AG04450 (cell line): ENCODE data around the genes HRK and NOS1.

DNA sequence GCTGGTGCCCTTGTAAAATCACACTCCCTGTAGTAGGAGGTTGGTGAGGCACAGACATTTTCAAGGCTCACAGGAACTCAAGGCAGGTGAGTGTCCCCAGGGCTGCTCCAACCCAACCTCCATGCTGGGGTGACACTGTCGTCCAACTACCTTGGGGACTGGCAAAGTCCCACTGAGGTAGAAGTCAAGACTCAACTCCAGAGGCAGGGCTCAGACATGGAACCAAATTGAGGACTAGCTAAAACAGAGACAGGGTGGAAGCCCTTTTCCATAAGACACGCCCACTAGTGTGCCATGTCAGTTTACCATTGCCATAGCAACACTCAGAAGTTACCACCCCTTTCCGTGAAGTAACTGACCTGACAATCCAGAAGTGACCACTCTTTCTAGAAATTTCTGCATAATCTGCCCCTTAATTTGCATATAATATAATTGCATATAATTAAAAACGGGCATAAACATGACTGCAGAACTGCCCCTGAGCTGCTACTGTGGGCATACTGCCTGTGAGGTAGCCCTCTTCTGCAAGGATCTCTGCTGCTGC, 409.7 kb downstream of the MED13L start:
- CAGE, long polyA plus RNA: no peak
- RRBS: no CpG with 5 or more reads among the region's 4 CpGs

DNA sequence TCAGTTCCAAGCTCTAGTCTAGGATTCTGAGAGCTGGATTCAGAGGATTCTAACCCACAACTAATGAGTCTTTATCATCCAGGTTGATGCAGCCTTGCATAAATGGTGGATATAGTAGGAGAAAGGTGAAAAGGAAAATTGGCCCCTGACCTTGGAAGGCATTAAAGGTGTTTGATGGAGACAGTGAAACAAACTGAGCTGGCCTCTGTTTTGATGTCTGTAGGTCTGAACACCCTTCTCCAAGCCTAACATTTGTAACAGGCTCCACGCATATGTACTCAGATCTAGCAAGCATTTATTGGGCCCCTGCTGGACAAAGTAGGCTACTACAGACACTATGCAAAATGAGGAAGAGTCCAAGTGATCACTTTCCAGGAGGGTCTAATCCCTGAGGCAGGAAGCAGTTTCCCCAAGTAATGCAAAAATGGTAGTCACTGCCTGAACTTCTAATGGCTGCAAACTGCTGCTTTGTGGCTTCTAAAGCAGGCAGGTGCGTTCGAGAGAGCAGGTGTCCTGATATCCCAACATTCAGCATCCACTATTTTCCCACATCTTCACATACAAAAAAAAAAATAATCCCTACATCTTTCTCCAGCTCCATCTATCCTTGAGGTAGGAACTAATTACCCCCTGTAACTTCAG, 405.8 kb downstream of the MED13L start:
- CAGE, long polyA plus RNA: no peak
- RRBS: no CpG with 5 or more reads among the region's 3 CpGs

GRCh38 chr12:115949163-115949499, 328.4 kb downstream of the MED13L start:
- CAGE, long polyA plus RNA: no peak
- RRBS: no CpG with 5 or more reads among the region's 6 CpGs

DNA sequence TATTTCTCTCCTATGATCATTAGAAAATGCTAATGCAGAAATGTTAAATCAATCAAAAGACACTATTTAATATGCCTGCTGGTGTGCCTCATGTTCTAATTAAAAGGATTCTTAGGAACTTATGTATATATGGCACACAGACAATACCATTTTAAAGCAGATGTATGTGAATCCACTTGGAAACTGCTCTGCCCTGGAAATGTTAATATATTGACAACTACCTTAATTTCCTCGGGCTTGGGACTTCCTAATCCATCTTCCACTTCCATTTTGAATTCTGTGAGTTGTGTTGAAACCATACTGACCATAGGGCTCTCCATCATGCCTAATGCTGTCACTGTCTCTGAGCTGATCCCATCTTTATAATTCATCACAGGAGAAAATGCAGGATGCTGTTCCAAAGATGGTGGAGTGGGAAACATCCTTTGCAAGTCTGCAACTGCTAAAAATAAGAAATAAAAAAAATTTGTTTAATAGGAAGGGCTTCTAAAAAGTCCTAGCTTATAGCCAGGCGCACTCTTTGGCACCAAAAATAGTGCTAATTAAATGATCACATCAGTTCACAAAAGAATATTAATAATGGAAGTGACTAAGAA, 280.6 kb downstream of the MED13L start:
- CAGE, long polyA plus RNA: no peak
- RRBS: no CpG with 5 or more reads among the region's 2 CpGs

DNA sequence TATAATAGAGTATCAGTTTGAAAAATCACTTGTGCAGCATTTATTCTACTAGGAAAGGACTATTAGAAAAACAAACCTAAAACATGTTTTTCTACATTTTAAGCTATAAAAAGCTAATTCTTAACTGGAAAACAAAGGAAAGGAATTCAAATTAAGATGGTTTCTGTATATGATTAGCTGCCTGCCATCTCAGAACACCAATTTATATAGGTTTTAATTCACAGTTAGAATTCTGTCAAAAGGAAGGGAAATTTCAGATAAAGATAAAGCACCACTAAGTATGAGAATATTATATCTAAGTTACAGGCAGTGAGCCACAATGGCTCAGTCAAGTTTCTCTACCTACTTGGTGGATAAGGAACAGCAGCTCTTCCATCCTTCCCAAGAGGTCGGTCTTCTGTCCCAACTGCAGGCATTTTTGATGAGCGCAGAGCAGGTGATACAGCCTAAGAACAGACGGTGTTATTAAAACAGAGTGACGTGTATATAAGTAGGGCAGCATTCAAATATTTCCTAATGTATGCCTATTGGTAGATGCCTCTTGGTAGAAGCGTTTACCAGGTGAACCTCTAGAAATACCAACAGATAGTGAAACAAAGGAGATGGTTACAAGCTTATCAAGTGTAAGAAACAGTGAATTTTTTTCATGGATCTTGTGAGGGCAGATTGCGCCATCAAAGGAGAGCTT, 274.7 kb downstream of the MED13L start:
- CAGE, long polyA plus RNA: no peak
- RRBS: no CpG with 5 or more reads among the region's 6 CpGs

DNA sequence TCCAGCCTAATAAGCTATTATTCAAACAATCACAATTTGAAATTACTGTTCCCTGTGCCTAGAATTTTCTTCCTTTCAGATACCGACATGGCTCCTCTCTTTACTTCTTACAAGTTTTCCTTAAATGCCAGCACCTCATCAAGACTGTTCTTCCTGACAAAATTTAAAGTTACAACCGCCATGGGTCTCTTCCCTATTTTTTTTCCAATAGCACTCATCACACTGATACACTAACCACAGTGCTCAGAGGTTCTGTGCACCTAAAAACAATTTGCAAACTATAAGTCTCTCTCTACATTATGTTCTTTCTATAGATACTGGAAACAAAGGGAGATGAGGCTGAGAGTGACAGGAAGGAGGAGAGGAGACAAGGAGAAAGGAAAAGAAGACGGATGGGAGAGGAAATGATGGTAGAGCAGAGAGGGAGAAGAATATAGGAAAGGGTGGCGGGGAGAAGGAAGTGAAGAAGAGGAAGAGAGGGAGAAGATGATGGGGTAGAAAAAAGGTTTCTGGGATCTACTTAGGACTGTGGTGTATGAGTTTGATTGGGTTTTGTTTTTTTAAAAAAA, 244.9 kb downstream of the MED13L start:
- CAGE, long polyA plus RNA: no peak
- RRBS: no CpG with 5 or more reads among the region's 4 CpGs

DNA sequence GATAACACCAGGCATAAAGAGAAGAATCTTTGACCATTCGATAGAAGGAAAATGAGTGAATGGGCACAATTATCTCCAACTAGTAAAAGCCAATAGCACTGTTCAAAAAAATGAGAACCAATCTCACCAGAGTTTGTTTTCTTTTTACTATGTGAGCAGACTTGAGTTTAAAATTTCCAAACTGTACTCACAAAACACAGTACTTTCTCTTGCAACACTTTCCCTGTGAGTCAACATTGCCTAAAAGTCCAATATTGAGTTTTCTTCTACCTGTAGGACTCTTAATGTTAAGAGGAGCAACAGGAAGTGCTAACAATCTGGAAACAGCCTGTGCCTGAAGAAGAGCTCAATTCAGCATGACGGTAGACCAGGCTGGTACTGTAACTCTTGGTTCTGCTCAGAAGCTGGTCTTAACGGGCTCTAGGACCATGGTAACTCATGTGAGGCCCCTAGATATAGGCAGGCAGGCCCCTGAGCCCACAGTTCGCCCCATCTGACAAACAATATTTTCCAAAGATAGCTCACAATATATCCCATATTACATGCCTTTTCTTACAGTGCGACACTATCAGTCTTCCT, 144.3 kb downstream of the MED13L start:
- CAGE, long polyA plus RNA: no peak
- RRBS: no CpG with 5 or more reads among the region's 5 CpGs

DNA sequence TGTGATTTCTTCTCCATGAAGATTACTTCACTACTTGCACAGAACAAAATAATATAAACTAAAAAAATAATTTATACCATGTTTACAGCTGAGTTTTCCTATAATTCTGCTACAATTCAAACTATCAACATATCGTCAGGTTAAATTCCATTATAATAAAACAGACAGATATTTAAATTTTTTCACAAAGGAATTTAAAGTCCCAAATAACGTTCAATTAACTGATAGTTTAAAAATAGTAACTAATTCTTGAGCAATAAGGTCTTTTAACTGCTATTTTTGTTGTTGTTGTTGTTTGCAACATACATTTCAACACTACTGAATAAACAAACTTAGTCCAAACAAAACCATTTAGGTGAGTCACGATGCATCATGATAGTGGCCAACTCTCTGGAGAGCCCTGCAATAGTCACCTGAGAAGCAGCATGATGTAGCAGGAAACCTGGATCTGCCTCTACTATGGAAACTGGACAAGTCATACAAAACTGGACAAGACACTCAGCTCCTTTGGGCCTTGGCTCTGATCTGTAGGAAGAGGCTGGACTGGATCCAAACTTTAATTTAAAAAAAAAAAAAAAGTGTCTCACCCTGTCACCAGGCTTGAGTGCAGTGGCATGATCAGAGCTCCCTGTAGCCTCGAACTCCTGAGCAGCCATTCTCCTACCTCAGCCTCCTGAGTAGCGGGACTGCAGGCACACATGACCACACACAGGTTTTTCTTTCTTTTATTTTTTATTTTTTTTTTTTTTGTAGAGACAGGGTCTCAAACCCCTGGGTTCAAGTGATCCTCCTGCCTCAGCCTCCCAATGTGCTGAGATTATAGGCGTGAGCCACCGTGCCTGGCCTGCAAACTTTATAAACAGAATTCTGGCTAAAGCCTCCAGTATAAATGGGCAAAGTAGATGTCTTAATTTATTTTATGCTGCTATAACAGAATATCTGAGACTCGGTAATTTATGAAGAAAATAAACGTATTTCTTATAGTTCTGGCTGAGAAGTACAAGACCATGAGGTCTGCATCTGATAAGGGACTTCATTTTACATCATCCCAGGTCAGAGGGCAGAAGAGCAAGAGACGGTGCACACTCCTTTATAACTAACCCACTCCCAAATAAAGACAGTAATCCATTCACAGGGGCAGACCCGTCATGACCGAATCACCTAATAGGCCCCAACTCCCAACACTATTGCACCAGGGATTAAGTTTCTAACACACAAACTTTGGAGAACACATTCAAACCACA, 117.0 kb downstream of the MED13L start:
- CAGE, long polyA plus RNA: no peak
- RRBS: no CpG with 5 or more reads among the region's 12 CpGs

GRCh38 chr12:116276028-116276325, 1.5 kb downstream of the MED13L start:
- CAGE, long polyA plus RNA: no peak
- RRBS: no CpG with 5 or more reads among the region's 14 CpGs

GRCh38 chr12:116278507-116278795, 958 bp upstream of the MED13L start:
- CAGE, long polyA plus RNA: no peak
- RRBS: no CpG with 5 or more reads among the region's 8 CpGs

GRCh38 chr12:116280568-116281339, 3.3 kb upstream of the MED13L start:
- CAGE, long polyA plus RNA: no peak
- RRBS: no CpG with 5 or more reads among the region's 6 CpGs

- CAGE, long polyA plus RNA: no peak
- RRBS: no CpG with 5 or more reads among the region's 12 CpGs
Measured at GRCh38 chr12:116444216-116444846, 114.8 kb upstream of the MAP1LC3B2 start.

DNA sequence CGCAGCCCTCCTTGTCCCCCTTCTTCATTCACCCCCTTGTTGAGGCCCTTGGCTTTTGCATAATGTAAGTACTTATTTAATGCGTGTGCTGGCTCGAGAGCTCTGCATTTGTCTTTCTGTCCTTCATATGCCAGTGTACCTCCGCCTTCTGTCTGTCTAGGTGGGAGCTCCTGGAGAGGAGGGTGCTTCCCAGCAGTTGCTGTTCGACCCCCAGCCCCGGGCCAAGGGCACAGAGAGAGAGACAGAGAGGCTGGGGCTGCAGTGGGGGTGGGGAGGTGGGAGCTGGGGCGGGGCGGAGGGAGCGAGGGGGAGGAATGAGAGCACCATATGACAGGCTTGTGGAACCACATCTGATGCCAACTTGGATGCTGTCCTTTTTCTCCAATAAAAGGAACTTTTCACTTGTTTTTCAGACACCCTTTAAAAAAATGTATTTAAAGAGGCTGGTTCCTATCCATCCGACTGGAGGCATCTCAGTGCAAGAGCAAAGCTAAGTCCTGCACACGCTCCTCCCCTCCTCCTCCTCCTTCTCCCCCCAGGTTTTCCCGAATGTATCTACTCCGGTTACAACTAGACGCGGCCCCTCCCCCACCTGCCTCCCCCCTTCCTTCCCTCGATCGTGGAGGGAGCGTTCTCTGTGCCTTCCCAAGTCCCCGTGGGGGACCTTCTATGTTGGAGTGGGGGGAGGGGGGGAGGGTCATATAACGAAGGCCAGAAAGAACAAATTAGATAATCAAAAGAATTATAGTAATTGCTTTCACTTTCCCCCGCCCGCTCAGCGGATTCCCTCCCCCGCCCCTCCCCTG, 25.4 kb upstream of the MAP1LC3B2 start:
- CAGE, long polyA plus RNA: no peak
- RRBS: no CpG with 5 or more reads among the region's 24 CpGs

GRCh38 chr12:116880736-116881736, at the start of gene HRK:
Gene HRK, minus strand, starts transcription at chr12:116881441.
- CAGE, long polyA plus RNA: no peak
- RRBS: 2% methylated on average over 57 of the region's 111 CpGs

DNA sequence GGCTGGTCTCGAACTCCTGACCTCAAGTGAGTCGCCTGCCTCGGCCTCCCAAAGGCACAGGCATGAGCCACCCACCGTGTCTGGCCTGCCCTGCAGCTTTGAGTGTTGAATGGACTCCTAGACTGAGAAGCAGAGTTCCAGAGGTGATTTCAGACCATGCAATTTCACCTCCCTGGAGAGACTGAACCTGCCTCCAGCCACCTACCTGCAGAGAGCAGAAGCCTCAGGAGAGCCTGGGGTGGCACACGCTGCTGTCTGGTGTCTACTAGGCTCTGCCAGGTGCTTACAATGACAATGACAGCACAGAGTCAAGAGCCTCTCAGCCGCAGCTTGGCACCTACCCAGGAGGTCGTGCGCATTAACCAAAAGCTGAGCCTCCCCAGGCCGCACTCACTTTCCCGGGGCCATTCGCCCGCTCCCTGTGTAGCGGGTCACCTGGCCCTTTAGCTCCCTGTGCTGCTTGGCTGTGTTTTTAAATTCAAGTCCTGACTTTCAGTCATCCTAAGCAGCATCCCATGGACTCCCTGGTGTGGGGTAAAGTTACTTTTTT, 63.2 kb downstream of the TESC start:
- CAGE, long polyA plus RNA: no peak
- RRBS: no CpG with 5 or more reads among the region's 13 CpGs

DNA sequence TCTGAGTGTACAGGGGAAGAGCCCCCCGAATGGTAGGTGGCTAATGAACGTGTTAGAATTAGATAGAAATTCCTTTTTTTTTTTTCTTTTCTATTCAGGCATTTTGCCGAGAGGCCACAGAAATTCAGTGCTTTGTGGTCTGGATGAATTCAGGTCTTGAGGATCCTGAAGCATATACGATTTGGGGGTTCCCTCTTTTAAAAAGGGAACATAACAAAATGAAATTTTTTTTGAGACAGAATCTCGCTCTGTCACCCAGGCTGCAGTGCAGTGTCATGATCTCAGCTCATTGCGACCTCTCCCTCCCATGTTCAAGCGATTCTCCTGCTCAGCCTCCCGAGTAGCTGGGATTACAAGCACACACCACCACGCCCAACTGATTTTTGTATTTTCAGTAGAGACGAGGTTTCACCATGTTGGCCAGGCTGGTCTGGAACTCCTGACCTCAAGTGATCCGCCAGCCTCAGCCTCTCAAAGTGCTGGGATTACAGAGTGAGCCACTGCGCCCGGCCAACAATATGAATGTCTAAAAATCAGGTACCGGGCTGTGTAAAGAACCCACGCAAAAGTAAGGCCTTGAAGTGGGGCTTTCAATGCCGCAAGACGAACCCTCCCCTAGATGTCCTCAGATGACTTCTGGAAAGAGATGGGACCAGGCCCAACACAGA, 30.1 kb downstream of the TESC start:
- CAGE, long polyA plus RNA: no peak
- RRBS: no CpG with 5 or more reads among the region's 17 CpGs

- CAGE, long polyA plus RNA: no peak
- RRBS: no CpG with 5 or more reads among the region's 1 CpG
Measured at GRCh38 chr12:117130269-117130577, 31.0 kb upstream of the TESC start.

DNA sequence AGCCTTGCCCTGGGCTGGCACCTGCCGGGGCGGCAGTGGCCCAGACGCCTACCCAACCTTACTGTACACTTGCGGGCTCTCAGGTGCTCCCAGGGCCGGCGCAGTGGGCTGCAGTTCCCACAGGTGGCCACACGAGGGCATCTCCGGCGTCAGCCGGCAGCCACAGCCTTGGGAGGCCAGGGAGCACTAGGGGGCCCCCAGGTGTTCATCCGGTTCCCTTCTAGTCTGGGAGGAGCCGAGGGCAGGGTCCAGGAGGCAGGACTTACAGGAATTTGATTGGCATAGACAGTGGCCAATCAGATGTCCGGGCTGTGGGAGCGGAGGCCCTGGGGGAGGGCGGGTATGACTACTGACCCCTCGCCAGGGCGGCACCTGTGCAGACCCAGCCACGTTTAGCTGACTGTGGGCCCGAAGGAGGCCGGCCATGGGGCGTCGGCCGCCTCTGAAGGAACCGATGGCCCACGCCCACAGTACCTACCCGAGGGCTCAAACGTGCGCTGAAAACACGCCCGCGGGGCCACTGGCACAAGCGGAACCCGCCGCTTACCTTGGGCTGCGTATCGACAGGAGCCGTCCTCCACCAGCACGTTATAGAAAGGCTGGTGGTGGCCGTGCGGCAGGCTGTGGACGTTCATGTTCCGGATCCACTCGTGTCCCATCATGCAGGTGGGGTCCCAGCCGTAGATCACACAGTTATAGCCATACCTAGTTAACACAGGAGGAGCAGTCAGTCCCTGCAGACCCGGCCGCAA, 34.9 kb downstream of the FBXO21 start:
- CAGE, long polyA plus RNA: no peak
- RRBS: 62% methylated on average over 15 of the region's 46 CpGs

DNA sequence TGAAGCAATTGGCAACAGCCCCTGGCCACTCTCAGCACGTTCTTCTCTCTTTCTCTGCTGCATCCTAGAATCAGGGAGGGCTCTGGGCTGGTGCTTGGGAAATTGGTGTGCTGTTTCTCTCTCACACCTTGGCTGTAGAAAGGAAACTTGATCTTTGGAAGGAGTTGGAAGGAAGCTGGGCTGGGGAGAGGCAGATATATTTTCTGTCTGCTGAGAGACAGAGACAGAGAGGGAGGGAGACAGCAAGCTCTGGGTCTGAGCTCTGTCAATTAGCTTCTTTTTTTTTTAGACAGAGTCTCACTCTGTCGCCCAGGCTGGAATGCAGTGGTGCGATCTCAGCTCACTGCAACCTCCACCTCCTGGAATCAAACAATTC, 27.3 kb downstream of the NOS1 start:
- CAGE, long polyA plus RNA: no peak
- RRBS: no CpG with 5 or more reads among the region's 3 CpGs

- CAGE, long polyA plus RNA: no peak
- RRBS: 3% methylated on average over 33 of the region's 95 CpGs
Measured at GRCh38 chr12:117360883-117361846, at the start of gene NOS1. Gene NOS1, minus strand, starts transcription at chr12:117361626.